Epidermal melanocyte (primary cell): ENCODE measurements around a stretch of chr12.

DNA sequence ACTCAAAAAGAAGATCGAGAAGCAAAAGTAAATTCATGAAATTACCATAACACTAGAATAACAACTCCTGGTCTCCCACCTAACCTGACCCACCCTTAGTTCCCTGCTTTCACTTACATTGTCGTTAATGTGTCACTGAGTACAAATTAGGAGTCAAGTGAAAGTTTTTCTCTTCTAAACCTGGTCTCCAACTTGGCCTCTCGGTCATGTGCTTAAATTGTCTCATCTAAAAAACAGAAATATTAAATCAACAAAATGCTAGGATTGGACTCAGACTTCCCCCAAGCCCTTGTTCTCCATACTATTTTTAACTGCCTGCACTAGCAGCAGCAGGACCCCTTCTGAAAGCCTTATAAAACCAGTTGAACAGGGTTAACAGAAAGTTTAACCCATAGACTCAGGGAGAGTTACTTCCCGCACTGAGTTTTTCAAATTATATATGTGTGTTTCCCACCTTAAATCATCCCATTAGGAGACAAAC is 1.9 kb upstream of the BTG1 start:
- RRBS = no CpG with 5 or more reads among the region's 4 CpGs

DNA sequence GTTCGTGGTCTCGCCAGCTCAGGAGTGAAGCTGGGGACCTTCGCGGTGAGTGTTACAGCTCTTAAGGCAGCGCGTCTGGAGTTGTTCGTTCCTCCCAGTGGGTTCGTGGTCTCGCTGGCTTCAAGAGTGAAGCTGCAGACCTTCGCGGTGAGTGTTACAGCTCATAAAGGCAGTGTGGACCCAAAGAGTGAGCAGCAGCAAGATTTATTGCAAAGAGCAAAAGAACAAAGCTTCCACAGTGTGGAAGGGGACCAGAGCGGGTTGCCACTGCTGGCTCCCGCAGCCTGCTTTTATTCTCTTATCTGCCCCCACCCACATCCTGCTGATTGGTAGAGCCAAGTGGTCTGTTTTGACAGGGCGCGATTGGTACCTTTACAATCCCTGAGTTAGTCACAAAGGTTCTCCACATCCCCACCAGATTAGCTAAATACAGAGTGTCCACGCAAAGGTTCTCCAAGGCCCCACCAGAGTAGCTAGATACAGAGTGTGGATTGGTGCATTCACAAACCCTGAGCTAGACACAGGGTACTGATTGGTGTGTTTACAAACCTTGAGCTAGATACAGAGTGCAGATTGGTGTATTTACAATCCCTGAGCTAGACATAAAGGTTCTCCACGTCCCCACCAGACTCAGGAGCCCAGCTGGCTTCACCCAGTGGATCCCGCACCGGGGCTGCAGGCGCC is 260.3 kb upstream of the BTG1 start:
- RRBS = no CpG with 5 or more reads among the region's 20 CpGs

- RRBS = no CpG with 5 or more reads among the region's 2 CpGs
These were observed 266.1 kb upstream of the BTG1 start for GRCh38 chr12:92411775-92412176.

- RRBS = no CpG with 5 or more reads among the region's 5 CpGs
These were observed 232.9 kb upstream of the PLEKHG7 start for GRCh38 chr12:92469899-92470336.

DNA sequence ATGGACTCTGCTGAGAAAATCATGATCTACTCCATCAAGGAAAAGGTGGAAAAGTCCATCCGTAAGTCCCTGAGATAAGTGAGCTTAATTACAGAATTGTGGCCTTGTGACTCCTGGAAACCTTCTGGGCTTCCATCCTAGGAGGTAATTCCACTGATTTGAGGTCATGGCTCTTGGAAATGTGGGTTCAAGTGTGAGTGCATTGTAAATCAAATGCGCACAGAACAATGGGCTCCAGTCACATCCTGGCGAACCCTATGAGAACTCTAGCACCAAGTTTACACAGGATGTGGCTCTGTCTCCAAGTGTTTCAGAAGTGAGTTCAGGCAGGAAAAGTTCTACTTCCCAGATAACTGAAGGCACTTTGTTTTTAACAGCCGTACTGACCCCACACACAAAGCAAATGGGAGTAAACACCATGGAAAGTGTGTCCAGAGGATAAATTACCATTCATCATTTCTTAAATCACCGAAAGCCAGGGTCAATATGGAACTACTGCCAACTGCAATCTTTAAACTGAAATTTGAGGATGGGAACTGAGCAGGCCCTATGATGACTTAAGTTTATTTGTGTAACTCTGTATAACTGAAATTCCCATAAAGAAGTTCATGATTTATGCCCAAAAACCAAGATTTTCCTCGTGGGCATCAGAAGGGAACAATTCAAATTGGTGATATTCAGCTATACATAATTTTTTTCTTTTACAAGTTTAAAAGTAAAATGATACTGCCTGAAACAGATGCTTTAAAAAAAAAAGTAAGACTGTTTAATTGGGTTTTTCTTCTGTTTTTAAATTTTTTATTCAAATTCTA is 51.6 kb downstream of the PLEKHG7 start:
- RRBS = no CpG with 5 or more reads among the region's 6 CpGs

GRCh38 chr12:92778940-92779695 is 76.3 kb downstream of the PLEKHG7 start:
- RRBS = no CpG with 5 or more reads among the region's 4 CpGs

- RRBS = no CpG with 5 or more reads among the region's 1 CpG
These were observed 98.8 kb downstream of the PLEKHG7 start for GRCh38 chr12:92801501-92802061.

GRCh38 chr12:92940974-92941474 is 11.9 kb upstream of the EEA1 start:
- RRBS = no CpG with 5 or more reads among the region's 5 CpGs

GRCh38 chr12:93201907-93202437 is 175.8 kb upstream of the NUDT4 start:
- RRBS = no CpG with 5 or more reads among the region's 7 CpGs

DNA sequence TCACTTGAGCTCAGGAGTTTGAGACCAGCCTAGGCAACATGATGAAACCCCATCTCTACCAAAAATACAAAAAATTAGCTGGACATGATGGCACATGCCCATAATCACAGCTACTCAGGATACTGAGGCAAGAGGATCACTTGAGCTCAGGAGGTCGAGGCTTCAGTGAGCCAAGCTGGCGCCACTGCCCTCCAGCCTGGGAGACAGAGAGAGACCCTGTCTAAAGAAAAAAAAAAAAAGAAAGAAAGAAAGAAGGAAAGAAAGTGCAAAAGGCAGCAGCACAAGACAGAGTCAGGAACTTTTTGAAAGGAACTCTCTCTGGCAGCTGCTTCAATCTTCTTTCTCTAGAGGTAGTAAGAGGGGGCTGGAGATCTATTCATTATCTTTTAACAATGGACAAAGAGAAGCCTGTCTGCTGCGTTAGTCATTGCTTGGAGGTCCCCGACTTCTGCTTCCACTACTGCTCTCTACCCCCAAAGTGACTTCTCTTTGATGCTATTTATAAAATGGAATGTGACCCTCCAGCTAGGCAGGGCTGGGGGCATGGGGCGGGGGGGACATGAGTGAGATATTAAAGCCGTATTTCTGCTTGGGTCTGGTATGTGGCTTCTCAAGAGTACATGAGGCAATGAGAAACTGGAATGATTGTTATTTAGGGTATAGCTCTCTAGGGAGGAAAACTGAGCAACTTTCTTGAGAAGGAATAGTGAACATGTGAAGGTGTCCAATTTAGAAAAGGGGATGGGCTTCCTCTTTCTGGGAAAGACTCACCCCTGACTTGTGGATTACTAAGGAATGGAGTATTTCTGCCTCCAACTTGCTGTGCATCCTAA is 41.5 kb upstream of the NUDT4 start:
- RRBS = no CpG with 5 or more reads among the region's 6 CpGs

DNA sequence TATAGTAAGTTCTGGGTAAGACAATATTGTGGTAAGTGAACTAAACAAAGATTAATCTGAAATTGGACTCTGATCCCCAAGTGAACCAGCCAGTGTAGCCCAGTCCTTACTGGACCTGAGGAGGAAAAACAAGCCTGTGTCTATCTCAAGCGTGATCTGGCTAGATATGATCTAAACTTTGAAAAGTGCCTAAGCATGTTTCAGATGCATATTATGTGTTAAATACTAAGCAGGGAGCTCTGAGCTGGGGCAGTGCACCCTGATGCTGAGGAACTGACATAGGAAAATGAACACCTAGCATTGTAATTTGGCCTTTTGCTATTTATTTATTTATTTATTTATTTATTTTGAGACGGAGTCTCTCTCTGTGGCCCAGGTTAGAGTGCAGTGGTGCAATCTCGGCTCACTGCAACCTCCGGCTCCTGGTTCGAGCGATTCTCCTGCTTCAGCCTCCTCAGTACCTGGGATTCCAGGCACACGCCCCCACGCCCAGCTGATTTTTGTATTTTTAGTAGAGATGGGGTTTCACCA is 3.3 kb upstream of the NUDT4 start:
- RRBS = no CpG with 5 or more reads among the region's 8 CpGs

- RRBS = no CpG with 5 or more reads among the region's 2 CpGs
These were observed 21.0 kb downstream of the NUDT4 start for GRCh38 chr12:93398699-93399184.

DNA sequence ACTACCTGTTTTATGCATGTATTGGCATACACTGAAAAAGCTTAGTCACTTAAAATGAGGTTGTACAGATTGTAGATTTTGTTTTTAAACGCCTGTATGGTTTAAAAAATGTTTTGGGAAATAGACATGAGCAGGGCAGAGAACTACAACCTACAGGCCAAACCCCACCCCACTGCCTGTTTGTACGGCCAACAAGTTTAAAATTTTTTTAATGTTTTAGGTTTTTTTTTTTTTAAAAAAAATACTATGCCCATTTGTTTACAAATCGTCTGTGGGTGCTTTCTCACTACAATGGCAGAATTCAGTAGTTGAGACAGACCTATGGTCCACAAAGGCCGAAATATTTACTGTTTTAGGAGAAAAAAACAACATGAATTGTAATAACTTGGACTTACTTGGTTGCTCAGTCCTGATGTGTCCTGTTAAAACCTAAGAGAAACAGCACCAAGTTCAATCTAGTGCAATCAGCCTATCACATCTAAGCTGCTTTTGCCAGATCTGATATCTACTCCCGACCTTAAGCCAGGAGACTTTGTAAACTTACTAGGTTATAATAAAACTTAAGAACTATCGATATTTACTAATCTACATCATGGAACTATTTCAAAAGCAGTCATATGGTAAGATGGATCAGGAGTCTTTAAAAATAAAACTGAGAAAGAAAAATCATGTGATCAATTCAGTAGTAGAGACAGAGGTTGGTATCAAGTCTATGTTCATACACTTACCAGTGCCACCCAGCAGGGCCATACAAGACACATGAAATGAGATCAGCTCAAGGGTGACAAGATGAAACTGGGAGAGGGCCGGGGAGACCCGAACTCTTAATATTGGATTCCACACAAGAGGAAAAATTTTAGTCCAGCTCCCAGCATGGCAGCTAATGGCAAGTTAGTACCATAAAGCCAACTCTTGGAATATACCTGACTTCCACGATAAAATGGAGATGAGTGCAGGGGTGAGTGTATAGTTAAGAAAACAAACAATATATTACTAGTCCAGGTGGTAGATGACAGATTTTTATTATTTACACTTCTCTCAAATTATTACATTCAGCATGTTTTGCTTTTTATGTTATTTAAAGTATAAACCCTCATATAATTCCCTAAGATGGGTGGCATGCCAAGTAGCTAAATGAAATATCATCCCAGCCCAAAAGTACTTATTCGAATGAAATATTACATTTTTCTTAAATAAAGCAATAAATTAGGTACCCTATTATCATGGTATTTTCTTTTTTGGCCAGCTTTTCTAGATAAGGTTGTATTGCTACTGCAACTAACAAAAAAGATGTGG is 27.4 kb downstream of the NUDT4 start:
- RRBS = no CpG with 5 or more reads among the region's 10 CpGs

DNA sequence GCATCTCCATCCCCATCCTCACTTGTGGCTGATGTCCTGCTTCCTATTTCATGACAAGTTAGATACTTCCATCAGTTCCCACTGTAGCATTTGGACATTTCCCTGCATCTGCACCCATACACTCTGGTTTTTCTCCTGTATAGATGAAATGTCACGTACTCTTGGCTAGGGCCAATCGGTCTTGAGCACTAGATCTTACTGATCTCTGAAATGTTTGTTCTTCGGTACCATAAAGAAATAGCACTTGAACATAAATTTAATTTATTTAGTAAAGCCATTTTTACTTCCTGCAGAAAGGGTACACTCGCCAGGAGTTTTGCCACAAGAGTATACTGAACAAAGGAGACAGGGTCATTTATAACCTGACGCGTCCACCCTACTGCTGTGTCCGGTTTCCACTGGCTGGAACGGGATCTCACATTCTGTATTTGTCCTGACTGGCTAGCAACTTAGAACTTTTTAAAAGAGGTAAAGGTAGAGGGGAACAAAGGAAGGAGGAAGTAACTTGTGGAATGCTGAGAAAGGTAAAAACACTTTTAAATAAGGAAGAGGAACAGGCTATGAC is 29.4 kb downstream of the UBE2N start:
- RRBS = no CpG with 5 or more reads among the region's 8 CpGs

DNA sequence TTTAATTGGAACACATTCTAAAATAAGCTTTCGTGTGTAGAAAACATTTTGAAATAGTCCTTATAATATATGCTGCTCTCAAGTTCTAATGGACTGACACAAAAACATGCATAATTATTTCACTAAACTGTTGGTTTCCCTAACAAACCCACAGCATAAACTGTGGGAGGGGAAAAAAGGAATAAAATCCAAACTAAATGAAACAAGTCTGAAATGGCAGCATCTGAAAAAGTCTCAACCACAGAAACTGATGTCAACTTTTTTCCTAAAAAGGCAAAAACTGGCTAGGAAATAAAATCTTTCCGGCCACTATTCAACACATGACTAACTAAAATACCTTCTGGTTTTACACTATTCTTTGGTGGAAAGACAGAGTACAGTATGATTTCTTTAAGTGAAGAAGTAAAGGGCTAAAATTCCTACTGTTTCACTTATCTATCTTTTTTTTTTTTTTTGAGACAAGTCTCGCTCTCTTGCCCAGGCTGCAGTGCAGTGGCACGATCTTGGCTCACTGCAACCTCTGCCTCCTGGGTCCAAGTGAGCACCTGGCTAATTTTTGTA is 25.7 kb downstream of the UBE2N start:
- RRBS = no CpG with 5 or more reads among the region's 4 CpGs

DNA sequence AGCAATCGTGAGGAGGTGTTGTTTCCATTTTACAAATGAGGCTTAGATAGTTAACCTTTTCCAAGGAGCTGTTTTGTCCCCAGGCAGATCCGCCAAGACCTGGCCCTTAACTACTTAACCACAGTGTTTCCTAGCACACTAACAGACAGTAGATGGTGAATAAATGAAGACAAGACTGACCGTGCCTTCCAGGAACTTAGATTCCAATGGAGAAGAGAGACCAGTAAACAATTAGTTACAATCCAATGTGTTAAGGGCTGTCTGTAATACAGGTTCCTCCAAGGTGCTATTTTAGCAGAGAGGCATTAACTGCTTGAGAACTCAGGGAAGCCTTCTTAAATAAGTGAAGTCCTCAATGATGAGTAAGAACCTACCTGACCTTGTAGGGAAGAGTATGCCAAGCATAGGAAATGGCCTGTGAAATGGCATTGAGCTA is 1.1 kb upstream of the UBE2N start:
- RRBS = no CpG with 5 or more reads among the region's 3 CpGs

DNA sequence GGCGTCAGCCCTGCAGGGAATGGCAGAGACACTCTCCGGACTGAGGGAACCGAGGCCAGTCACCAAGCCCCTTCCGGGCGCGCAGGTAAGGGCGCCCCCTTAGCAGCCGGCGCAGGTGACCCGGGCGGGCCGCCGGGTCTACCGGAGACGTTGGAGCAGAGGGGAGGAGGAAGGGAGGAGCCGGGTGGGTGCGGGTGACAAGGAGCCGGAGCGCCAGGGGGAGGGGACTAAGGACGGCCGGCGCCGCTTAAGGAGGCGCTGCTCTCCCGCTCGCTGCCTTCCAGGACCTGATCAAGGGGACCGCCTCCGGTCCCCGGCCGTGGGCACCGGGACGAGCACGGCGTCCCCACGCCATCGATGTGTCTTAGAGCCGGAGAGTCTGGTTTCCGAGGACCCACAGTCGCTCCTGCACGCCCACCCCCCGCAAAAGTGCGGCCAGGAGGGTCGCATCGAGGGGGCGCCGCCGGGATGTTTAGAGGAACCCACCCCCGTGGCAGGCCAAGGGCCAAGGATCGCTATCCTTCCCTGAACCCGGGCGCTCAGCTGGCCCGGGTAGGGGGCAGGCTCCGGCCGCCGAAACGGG is 2.3 kb upstream of the SOCS2 start:
- RRBS = 3% methylated on average over 30 of the region's 56 CpGs

- RRBS = 58% methylated on average over 3 of the region's 12 CpGs
These were observed 1.3 kb downstream of the SOCS2 start for GRCh38 chr12:93573730-93574228.

- RRBS = no CpG with 5 or more reads among the region's 4 CpGs
These were observed 15.7 kb downstream of the CRADD start for GRCh38 chr12:93692677-93693435.

DNA sequence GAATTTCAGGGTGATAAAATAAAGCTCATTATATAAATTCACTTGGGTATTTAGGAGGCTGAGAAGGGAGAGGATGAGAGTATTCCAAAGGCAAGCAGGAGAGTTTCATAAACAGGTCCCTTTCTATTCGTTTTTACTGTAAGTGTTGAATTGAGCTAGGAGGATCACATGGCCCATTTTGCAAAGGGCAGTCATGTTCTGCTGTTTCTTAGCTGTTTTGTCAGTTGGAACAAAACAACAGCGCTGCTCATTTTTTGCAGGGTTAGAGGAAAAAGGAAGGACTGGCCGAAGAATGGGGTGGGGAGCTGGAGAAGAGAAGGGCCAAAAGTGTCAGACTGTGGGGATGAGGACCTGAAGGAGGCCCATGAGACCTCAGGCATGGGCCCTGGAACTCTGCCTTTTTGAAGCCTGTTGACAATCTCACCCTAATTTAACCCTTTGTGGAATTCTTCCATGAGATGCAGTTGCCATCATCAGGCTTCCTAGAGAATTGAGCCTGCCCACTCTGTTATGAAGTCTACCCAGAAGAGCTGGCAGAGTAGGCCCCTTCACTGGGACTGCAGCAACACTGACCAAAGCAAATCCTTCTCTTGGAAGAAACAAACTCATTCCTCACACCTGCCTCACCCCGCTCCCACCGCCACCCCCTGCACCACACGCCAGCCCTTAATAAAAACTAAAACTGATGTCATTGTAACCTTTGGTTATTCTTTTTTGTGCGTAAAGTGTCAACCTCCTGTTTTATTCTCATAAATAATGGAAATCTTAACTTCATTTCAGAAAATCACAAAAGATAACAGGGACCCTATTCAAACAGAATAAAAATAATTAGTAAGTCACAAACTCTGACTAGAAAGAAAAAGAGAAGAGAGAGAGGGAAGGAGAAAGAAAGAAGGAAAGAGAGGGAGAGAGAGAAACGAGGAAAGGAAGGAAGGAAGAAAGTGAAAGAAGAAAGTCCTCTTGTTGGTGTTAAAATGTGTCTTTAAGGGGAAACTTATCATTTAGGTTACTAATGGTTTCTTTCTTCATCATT is 61.1 kb downstream of the CRADD start:
- RRBS = no CpG with 5 or more reads among the region's 8 CpGs